NB4 (cell line): Measurements from ENCODE around the genes LDLRAD2 and LACTBL1.

DNA sequence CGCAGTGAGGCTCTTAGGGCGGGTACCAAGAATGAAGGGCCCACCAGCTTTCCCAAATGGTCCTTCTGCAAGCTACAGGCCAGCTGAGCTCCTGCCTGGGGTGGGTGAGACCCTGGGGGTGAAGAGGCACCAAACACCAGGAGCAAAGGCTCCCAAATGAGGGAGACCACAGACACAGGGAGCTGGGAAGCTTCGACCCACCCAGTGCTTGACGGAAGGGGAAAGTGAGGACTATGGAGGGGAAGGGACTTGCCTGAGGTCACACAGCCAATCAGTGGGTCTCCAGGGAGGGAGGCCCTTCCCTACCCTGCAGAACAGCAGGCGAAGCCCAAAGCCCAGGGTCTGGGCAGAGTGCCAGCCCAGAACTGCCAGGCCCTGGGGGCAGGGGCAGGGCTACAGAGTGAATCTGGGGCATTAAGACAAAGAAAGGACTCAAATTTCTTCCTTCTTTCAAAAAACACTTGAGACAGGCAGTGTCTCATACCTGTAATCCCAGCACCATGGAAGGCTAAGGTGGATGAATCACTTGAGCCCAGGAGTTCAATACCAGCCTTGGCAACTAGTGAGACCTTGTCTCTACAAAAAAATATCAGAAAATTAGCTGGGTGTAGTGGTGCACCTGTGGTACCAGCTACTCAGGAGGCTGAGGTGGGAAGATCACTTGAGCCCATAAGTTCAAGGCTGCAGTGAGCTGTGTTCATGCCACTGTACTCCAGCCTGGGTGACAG lies 45.5 kb upstream of the ECE1 start:
- RRBS = no CpG with 5 or more reads among the region's 5 CpGs

DNA sequence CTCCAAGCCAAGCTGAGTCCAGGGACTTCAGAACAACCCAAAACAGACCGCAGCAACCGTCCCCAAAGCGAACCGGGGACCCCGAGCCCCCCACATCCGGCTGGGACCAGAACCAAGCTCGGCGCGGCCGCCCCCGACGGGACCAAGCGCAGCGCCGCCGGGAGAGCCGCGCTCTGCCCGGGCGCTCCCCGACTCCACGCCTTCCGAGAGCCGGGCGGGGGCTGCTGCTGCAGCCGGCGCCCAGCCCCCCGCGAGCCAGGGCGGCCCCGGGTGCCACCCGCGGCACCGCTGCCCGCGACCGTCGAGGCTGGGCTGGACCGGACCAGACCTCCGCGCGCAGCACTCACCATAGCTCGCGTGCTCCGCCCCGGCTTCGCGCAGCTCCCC lies 54.8 kb upstream of the ECE1 start:
- RRBS = 1% methylated on average over 31 of the region's 48 CpGs

DNA sequence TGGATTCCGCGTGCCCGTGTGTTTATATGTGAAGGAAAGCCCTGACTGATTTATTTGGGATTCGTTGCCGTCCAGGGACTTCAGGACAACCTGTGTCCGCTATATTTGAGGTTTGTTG lies 55.9 kb upstream of the ECE1 start:
- RRBS = no CpG with 5 or more reads among the region's 6 CpGs

DNA sequence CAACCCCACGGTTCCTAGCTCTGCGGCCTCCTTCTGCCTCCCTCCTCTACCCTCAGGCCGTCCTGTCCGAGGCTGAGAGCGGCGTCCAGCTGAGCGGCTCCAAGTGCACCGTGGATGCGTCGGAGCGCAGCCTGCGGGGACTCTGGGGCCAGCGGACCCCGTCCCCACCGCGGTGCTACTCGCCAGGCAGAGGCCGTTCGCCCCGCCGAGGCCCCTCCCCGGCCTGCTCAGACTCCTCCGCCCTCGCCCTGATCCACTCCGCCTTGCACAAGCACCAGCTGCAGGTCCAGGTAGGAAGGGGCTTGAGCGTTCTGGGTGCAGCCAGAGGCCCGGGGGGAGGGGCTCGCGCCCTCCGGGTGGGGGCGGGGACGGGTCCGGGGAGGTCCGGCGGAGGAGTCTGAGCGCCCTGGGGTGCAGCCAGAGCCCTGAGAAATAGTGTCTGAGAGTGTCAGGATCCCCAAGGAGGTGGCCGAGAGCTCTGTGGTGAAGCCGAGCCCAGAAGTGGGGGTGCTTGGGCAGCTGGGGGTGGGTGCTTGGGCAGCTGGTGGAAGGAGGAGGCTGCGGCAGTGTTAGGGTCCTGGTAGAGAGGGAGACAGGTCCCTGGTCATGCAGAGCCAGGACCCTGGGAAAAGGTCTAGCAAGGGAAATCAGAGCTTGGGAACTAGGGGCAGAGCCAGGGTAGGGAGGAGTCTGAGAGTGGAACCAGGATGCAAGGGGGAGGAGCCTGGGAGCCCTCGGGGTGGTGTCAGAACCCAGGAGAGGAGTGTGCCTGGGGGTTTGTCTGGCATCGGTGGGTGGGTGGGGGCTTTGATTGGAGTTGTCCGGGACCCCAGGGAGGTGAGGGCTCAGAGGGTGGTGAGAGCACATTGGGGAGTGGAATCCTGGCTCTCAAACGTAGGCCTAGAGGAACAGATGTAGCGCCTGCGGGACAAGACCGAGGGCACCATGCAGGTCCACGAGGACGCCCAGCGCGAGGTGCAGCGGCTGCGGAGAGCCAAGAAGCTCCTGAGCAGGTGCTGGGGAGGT lies 3.1 kb upstream of the NBPF3 start:
- RRBS = no CpG with 5 or more reads among the region's 52 CpGs

DNA sequence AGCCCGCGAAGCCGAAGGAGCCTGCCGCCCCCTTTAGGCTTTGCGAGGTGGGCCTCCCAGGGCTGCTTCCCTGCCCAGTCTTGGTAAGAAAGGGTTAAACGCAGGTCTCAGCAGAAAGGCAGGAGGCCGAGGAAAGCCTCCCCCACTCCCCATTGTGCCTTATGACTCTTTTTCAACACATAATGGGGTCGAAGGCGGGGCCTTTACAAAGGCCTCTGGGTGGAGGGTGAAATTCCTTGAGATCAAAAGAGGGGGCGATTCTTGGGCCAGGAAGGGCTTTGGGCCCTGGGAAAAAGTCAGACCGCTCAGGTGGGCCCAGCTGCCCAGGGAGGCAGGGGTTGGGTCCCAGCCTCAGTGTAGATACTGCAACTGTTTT lies 904 bp downstream of the ALPL start:
- RRBS = no CpG with 5 or more reads among the region's 11 CpGs

GRCh38 chr1:21570189-21570498 lies 60.9 kb downstream of the ALPL start:
- RRBS = no CpG with 5 or more reads among the region's 8 CpGs

DNA sequence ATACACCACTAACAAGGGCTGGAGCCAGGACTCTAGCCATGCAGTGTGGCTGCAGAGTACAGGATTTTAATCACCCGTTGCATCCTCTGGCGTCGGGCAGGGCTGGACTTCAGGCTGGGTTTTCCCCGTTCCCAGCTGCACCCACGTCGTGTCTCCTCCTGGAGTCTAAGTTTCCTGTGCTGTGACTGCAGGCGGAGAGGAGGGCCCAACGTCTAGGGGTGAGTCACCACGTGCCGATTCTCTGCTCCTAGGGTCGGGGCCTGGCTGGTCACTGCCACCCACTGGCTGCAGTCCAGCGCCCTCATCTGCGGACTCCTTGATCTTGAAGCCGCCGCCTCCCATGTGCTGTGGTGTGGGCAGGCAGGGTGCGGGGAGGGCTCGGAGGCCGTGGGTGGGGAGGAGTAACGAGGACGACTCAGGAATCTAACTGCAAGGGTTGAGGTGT lies 77.7 kb downstream of the ALPL start:
- RRBS = no CpG with 5 or more reads among the region's 20 CpGs

DNA sequence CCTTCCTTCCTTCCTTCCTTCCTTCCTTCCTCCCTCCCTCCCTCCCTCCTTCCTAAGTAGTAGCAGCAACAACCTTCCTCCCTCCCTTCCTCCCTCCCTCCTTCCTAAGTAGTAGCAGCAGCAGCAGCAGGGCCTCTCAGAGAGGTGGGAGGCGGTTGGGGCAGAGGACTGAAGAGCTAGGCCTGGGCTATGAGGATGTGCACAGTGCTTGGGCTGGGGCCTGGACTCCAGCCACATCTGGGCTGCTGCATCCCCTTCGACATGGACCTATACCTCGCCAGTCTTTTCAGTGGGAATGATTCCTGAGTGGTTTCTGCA lies 15.6 kb downstream of the RAP1GAP start:
- RRBS = no CpG with 5 or more reads among the region's 3 CpGs

GRCh38 chr1:21775394-21775875 lies 7.5 kb downstream of the USP48 start:
- RRBS = no CpG with 5 or more reads among the region's 8 CpGs

- RRBS = no CpG with 5 or more reads among the region's 1 CpG
Measured at GRCh38 chr1:21812220-21812585, at the start of gene LDLRAD2. TSS of gene LDLRAD2 (plus strand) at chr1:21812265.

DNA sequence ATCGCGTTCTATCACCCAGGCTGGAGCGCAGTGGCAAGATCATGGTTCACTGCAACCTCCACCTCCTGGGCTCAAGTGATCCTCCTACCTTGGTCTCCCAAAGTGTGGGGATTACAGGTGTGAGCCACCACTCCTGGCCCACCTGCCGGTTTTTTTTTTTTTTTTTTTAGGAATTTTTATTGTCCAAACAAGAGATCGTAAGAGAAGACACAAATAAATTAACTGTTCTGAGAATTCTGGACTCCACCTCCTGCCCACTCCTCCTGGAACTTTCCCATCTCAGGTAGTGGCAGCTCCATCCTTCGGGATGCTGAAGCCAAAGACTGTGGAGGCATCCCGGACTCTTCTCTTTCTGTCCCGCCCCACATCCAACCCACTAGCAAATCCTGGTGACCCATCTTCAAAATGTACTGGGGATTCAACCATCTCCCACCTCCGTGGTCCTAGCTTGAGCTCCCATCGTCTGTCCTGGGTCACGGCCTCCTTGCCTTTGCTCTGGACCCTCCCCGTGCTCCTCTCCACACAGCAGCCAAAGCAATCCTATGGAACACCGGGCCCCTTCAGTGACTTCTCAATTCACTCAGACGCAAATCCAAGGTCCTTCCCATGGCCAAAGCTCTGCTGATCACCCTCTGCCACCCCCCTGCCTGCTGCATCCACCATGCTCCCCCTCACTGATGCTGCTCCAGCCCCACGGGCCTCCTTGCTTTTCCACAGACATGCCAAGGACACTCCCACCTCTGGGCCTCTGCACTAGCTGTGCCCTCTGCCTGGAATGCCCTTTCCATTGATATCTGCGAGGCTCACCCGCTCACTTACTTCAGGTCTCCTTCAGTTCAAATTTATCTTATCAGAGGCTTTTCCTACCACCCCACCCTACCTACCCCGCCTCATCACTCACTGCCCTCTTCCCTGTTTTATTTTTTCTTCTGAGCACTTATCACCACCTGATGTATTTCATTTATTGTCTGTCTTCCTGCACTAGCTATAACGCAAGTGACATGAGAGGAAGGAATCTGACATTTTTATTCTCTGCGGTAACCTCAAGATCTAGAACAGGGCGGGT lies 7.3 kb downstream of the HSPG2 start:
- RRBS = no CpG with 5 or more reads among the region's 21 CpGs

DNA sequence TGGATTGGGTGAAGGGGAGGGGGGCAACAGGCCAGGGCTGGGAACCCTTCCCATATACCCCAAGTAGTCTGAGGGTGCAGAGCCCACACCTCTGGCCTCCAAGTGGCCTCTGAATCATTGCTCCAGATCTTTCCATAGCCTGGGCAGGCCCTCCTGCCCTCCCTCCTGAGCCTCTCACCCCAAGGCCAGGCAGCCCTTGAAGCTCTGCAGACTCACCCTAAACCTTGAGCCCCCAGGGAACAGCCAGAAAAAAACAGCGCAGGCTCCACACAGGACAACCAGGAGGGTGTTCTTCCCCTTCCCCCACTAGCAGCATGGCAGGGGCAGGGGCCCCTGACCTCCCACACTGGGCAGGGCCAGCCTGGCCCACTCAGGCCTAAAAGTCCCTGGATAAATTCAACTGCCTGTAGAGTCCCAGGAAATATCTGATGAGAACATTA lies 5.5 kb downstream of the HSPG2 start:
- RRBS = no CpG with 5 or more reads among the region's 1 CpG

- RRBS = no CpG with 5 or more reads among the region's 15 CpGs
Measured at GRCh38 chr1:21954991-21955389, 17.9 kb upstream of the HSPG2 start.

- RRBS = no CpG with 5 or more reads among the region's 13 CpGs
Measured at GRCh38 chr1:21998065-21998828, 3.2 kb upstream of the CELA3A start.

DNA sequence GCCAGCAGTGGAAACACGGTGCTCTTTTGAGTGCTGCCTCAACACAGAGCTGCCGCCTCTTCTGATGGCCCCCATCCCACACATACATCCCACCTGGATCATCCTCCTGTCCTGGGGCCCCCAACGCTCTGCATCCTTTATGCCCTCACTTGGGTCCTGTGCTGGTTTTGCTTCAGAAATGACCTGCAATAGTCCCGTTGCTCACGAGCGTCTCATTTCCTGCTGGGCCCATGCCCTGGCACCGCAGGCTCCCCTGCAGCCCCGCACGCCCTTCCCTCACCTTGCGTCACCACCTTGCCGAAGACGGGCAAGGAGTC lies 13.6 kb downstream of the WNT4 start:
- RRBS = no CpG with 5 or more reads among the region's 12 CpGs

GRCh38 chr1:22333210-22333409 lies 118.5 kb upstream of the ZBTB40 start:
- RRBS = no CpG with 5 or more reads among the region's 1 CpG

DNA sequence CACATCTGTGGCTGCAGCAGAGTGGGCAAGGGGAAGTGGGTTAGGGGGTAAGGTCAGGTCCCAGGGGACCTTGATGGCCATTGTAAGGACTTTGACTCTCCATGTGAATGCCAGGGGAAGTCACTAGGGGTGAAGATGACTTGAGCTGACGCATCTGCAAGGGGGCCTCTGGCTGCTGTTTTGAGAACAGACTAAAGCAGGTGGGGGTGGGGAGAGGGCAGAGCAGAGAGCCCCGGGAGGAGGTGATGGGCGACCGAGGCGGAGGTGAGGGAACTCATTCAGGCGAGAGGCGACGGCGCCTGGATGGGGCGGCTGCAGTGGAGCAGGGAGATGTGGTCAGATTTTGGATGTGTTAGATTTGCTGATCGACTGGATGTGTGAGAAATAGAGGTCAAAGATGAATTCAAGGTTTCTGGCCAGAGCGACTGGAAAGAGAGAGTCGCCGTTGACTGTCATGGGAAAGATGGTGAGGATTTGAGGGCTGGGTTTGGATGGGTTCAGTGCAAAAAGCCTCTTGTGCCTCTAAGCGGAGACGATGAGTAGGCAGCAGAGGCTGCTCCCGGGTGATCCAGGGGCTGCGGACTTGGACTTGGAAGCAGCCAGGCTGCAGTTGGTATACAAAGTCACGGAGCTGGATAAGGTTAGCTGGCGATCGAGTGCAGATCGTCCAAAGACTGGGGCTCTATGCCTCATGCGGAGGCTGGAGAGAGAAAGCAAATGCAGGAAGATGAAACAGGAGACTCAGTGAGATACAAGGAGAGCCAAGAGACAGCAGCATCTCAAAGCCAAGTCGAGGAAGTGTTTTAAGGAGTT lies 107.8 kb upstream of the ZBTB40 start:
- RRBS = no CpG with 5 or more reads among the region's 24 CpGs

- RRBS = no CpG with 5 or more reads among the region's 11 CpGs
Measured at GRCh38 chr1:22414244-22414773, 37.3 kb upstream of the ZBTB40 start.

GRCh38 chr1:22537084-22537283 lies 26.3 kb upstream of the EPHA8 start:
- RRBS = no CpG with 5 or more reads among the region's 8 CpGs

DNA sequence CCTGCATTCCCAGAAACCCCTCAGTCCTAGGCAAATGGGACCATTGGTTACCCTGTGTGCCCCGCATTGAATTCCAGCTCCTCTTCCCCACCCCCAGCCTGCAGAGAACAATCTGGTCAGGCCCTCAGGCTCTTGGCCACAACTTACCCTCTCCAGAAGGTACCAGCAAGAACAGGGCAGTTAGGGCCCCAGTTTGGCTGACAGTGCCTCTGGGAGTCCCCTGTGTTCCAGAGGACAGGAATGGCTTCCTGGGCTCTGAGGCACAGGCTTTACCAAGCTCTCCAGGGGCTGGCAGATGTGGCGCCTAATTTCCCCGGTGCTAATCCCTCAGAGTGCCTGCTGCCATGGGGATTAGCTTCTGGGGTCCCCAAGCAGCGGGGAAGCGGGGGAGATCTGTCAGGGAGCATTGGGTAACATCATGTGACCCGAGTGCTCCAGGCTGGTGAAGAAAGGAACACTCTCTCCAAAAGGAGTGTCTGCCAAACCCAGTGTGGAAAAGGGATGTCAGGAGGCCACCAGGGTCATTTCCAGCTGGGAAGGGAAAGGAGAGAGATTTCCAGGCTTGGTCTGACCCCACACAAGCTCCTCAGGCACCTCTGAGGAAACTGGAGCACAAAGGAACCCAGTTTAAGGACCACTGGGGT lies at the start of gene LACTBL1:
Gene LACTBL1, minus strand, starts transcription at position 242 of the 644 bp plus-strand sequence.
- RRBS = no CpG with 5 or more reads among the region's 6 CpGs